Peripheral blood mononuclear cell (primary cell): ENCODE measurements around the genes RPF1 and LPAR3.

DNA sequence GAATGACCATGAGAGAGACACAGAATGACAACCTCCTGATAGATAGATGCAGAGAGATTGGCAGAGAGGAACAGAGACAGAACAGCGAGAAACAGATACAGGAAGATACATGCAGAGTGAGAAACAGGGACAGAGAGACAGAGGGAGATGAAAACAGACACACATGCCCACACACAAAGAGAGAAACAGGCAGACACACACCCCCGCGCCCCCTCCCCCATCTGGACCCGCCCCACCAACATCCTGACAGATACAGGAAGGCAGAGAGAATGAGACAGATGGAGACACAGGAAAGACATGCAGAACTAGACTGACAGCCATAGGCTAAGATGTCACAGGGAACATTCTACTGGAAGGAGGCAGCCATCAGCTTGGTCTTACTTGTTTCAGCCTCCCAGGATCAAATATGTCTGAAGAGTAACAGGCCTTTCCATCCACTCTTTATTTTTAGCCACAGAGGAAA, 211.2 kb downstream of the ST6GALNAC3 start:
- PRO-cap, 8 experiments = no peak in any of the 8 experiments

- PRO-cap, 8 experiments = no peak in any of the 8 experiments
These were observed 385.6 kb downstream of the ST6GALNAC3 start for GRCh38 chr1:76460233-76460490.

GRCh38 chr1:76899199-76899807, 32.0 kb downstream of the ST6GALNAC5 start:
- PRO-cap, 8 experiments = no peak in any of the 8 experiments

- PRO-cap, 8 experiments = no peak in any of the 8 experiments
These were observed 91.4 kb downstream of the ST6GALNAC5 start for GRCh38 chr1:76958499-76959203.

GRCh38 chr1:79004720-79005209, 1.8 kb downstream of the ADGRL4 start:
- PRO-cap, 8 experiments = no peak in any of the 8 experiments

GRCh38 chr1:81245448-81246034, 555.2 kb upstream of the ADGRL2 start:
- PRO-cap, 8 experiments = no peak in any of the 8 experiments

- PRO-cap, 8 experiments = no peak in any of the 8 experiments
These were observed 2.1 kb downstream of the ADGRL2 start for GRCh38 chr1:81802587-81803420.

- PRO-cap, 8 experiments = no peak in any of the 8 experiments
These were observed 361.7 kb downstream of the ADGRL2 start for GRCh38 chr1:82162538-82162797.

DNA sequence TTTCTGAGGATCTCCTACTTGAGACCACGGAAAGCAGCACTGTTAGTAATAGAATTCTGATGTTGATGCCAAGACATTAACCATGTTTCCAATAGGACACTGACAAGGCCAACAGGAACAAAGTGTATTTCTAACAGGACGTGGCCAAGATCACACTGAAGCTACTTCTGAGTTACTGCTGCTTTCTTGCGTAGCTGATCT, 848.4 kb downstream of the TTLL7 start:
- PRO-cap, 8 experiments = no peak in any of the 8 experiments

DNA sequence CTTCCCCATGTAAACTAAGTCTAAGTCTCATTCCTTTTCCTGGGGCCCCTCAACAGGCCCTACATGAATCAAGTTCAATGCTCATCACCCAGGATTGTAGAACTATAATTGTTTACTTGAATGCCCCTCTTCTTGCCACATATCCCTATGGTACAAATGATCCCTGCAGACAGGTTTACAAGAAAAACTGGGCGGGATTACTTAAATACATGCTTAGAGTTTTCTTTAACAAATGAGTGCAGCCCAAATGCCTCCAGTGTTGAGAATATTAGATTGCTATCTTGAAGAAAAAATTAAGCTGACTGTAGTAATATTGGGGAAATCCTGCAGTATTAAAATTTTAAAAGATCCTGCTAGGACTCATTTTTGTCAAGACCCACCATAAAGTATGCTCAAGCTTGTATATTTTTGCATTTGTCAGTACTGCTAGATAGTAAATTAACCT, 331.2 kb downstream of the TTLL7 start:
- PRO-cap, 8 experiments = no peak in any of the 8 experiments

GRCh38 chr1:84430473-84431074, 32.3 kb downstream of the DNASE2B start:
- PRO-cap, 8 experiments = no peak in any of the 8 experiments

GRCh38 chr1:84478619-84480009, at the start of gene RPF1:
Gene RPF1 (plus strand): TSS chr1:84479266.
- PRO-cap, 8 experiments = peak in 8 of 8 experiments; most common plus-strand start chr1:84479267 (in 5); most common minus-strand start chr1:84479511 (in 8)

DNA sequence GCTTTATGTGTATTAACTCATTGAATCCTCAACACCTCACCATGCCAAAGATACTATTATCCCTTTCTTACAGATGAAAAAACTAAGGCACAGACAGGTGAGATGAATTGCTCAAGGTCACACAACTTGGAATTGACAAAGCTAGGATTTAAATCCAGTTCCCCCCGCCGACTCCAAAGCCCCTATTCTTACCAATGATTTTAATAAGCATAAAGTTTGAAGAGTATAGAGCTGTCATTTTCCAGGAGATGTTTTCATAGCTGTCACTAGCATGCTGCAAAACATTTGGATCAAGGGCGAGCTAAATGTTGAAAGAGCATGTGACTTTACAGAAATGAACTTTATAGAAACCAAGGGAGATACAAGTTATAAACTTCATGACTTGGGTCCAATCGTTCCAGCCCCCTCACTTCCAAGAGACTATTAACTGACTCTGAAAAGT, 35.7 kb downstream of the LPAR3 start:
- PRO-cap, 8 experiments = no peak in any of the 8 experiments

DNA sequence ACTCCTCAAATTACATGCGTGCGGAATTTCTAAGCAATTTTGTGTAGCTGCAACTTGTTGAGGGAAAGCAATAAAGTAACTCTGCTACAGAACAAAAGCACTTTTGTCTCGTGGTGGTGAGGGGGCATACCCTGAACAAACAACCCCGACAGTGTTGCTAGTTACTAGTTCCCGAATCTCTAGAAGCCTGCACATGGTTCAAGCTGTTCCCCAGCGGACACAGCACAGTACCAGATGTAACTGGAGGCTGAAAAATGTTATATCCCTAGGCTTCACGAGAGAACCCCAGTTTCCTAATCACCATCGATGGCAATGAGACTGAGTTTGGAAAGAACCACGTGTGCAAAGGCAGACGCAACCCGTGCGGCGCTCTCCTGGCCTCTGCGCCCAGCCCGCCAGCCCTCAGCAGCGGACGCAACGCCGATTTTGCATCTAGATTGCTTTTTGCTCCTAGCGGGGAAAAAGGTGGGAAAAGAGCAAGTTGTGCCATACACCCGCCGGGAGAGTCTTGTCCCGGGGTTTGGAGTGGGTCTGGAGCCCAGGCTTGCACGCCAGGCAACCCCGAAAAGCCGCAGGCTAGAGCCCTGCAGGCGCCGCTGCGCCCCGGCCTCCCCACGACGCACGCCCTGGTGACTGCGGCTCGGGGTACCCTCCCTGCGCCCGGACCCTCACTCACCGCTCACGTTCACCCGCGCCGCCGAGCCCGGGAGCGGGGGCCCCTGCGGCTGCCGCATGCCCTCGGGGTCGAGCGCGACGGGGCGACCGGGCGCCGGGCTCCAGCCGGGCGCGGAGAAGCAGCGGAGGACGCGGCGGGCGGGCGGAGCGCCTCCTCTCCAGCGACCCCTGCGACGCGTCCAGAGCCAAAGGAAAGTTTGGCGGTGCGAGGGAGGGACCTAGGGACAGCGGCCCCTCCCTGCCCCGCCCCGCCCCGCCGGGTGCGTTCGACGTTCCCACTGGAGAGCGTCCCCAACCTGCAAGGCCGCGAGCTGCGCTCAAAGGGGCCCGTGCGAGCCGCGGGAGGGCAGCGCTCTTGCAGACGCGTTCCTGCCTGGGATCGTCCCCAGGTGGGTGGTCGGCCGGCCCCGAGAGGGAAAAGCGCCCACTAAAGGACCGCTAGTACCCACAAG, at the start of gene LPAR3:
Gene LPAR3, minus strand, starts transcription at position 867 of the 1,127 bp plus-strand sequence.
- PRO-cap, 8 experiments = peak in 1 of 8 experiments; most common minus-strand start position 874 of the sequence (in 1)

- PRO-cap, 8 experiments = no peak in any of the 8 experiments
These were observed 47.4 kb downstream of the SYDE2 start for GRCh38 chr1:85153466-85153758.

DNA sequence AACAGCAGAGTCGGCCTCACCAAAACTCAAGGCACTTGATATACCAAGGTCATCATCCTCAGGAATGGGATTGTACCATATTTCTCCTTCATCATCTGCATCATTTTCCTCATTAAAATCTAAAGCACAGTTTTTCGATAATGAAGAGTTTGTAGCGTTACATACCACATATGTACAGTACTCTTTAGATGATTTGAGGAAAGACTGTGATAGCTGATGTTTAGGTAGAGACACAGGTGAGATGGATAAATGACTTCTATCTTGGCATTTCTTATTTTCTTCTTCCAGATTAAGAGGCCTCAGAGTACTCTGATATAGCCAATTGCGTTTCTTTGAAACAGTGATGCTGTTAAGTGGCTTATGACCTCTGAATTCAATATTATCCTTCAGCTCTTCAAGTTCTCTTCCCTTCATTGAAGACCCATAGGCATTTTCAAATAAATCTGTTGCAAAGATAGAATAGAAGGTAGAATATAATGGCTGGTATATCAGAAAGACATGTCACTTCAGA, 10.5 kb downstream of the SYDE2 start:
- PRO-cap, 8 experiments = no peak in any of the 8 experiments

- PRO-cap, 8 experiments = no peak in any of the 8 experiments
These were observed 1.9 kb downstream of the SYDE2 start for GRCh38 chr1:85198795-85199414.

- PRO-cap, 8 experiments = no peak in any of the 8 experiments
These were observed 828 bp downstream of the SYDE2 start for GRCh38 chr1:85200049-85200327.

DNA sequence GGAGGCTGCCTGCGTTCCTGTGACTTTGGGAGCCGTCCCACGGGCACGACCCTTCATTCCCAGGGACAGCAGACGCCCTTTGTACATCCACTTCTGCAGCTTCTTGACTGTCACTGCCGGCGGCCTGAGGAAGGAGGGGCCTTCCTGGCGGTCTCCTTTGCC, 607 bp downstream of the SYDE2 start:
- PRO-cap, 8 experiments = peak in 1 of 8 experiments; most common plus-strand start position 110 of the sequence (in 1); most common minus-strand start position 99 of the sequence (in 1)

DNA sequence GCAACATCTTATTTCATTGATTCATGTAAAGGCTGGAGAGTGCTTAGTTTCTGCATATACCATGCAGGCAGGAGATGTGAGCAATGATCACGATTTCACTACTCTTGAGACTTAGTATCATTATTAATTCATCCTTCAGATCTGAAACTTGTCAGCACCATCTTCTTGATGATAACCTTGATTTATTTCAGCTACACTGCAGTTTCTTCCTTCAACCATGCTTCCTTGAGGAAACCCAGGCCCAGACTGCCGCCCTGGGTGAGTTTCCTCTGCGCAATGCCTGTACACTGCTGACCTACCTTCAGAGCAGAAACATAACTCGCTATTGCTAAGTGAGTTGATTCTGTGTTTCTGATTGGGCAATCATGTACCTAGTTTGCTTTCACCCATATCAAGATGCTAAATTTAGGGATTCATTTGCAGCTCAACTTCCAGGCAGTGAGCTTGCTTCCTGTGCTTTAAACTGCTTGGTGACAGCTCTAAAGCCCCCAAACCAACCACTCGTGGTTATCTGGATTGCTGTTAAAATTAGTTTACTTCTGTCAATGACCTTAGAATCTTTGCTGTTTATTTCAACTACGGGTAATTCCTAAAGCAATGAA, 13.5 kb upstream of the BCL10 start:
- PRO-cap, 8 experiments = no peak in any of the 8 experiments